Endometrial microvascular endothelial cells (primary cell): ENCODE measurements around the genes GPR84, ITGA5 and PMEL.

DNA sequence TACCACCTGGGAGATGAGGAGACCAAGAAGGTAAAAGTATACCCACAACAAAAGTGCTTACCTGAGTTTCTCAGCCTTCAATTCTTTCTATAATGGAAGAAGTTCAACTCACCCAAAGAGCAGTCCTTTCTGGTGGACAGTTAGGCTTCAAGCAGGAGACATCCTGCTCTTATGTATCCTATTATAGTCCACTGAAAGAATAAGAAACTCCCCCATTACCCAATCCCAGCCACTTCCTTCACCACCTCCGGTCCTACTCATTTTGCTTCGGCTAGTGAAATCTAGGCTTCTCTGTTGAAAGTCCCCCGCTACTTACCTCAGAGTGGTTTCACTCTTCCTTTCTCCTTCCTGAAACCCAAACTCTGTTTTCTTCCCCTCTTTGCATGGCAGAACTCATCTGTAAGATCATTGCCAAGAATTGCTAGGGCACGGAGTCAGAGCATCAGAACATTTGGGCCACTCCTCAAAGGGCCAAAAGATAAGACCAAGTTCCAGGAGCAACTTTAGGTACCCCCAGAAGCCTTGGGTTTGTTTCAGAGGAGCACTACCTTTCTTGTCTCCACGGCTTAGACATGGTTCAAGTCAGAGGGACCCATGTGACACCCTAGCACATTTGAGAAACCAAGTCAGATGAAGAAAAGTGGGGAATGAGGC, at the start of gene GPR84:
GPR84 (minus strand) TSS at position 155 of the 654 bp plus-strand sequence.
- RAMPAGE, long total RNA, result no peak

DNA sequence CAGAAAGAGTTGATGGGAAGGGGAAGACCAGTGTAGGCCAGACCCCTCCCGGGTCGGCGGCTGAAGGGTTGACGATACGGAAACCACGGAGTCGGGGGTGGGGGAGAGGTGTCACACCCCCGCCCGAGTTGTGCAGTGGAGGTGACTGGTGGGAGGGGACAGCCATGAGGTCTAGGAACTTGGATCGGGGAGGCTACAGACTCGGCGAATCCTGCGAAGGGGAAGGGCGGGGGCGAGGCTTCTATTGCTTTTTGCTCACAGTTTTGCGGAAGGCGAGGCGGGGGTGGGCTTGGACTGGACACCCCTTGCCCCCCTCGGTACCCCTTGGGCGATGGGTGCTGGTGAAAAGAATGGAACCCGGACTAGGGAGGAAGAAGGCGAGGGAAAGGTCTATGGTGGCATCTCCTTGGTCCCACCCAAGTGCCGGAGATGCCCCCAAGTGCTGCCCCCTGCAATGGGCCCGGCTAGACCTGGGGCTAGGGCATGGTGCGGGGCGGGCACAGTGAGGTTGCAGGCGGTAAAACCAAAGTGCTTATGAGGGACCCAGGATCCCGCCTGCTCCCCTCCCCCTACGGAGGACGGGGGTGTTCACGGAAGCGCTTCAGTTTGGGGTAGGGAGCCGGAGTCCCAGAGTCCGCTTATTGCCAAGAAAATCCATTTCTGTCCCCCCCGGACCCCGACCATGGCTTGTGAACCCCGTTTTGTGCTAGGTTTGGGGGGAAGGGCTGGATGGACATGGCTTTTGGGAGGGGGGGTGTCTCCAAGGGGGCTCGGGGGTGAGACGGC, 5.1 kb upstream of the GPR84 start:
- RAMPAGE, long total RNA, result no peak

DNA sequence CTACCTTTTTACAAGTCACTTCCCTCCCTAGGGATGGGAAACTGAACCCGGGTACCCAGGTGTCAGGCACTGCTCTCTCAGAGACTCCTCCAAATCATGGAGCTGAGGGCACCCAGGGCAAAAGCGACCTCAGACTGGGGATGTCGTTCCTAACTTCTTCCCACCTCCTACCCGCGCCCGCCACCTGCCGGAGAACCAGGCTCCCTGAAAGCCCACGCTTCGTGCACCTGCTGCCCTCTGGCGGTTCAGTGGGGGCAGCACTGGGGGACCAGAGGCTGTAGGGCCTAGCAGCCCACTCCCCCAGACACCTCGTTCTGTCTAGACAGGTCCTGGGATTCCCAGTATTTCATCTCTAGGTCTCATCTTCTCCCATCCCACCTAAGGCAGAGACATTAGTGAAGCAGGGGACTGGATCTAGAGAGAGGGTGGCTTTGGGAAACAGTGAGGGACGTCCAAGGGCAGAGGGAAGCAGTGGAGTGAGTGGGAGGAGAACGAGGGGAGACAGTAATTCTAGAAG, 4.9 kb downstream of the ZNF385A start:
- RAMPAGE, long total RNA, result no peak

DNA sequence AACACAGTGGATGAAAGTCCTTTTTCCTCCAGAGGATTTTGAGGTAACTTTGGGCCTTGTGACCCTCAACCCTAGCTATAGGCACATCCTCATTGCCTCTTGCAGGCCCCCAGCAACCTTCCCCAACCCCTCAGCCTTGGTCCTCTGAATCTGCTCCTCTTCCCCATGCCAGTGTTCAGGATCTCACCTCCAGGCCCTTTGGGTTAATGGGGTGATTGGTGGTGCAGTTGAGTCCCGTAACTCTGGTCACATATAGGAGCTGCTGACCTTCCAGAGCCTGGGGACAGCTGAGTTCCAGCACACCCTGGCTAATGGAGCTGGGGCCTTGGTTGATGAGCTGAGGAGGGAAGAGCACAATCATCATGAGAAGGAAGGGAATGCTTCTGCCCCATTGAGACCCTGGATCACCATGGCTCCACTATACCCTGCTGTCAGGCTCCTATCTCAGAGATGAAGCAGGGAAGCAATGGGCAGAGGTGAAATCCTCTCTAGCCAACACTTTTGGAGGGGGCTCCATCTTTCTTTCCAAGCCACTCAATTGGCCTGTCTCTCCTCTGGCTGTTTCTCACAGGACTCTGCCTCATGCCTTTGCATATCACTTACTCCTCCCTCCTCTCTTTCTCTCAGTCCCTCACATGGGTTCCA, 16.2 kb upstream of the ZNF385A start:
- RAMPAGE, long total RNA, result no peak

- RAMPAGE, long total RNA, result no peak
Measured at GRCh38 chr12:54402714-54404068, 15.9 kb downstream of the ITGA5 start.

DNA sequence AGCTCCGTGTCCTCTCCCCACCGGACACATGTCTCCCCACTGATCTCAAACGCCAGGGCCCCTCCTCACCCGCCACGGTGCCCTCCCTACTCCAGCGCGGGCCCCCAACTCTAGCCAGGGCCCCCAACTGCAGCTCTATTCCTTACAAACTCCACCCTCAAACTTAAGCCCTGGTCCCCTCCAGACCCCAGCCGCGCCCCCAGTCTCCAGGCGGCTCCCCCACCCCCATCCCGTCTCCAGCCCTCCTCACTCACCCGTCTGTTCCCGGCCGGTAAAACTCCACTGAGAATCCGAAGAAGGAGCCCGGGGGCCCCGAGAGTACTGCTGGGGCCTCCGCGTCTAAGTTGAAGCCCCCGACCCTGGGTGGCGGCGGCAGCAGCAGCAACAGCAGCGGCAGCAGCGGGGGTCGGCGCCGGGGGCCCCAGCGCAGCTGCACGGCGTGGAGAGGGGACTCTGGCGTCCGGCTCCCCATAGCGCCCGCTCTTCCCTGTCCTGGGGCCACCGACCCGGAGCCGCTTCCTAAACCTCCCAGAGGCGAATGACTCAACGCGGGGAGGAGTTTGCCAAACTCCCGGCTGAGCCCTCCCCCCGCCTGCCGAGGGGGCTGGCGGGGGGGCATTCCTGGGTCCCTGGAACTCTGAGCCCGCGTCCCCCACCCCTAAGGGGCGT, at the start of gene ITGA5:
ITGA5 (minus strand) TSS at position 540 of the 669 bp plus-strand sequence.
- RAMPAGE, long total RNA, result start-site peak on the minus strand centred at position 514 of the sequence, 55 bp wide, 2,323 and 1,863 reads in 2 replicates

- RAMPAGE, long total RNA, result no peak
Measured at GRCh38 chr12:54591092-54591512, 2.6 kb upstream of the PPP1R1A start.

DNA sequence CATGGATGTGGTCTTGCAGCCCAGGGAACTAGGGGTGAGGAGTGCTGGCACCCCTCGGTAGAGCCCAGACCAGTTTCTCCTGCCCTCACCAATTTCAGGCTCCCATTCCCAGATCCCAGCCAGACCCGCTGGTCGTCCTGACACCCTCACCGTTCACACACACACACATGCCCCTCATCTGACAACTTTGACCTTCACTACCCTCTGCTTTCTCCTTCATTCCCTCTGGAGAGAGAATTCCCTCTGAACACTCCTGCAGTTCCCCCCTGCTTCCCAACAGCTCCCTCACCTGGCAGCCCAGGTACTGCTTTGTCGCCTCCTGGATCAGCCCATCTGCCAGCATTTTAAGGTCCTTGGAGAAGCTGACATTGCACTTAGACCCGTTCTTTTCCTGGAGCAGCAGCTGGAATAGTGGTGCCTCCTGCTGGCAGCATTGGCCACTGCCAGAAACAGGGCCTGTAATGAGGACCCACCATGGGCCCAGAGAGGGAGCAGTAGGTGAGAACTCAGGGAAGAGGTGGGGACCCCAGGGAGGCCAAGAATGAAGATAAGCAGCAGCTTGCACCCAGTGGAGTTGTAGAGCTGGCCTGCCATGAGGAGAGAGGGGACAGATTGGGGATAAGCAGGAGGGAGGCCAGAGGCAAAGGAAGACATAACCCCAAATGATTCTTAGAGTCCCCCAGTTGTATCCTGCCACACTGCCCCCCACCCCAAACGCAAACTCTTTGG, 5.8 kb upstream of the GDF11 start:
- RAMPAGE, long total RNA, result no peak

GRCh38 chr12:55803412-55804029, 14.0 kb downstream of the SARNP start:
- RAMPAGE, long total RNA, result no peak

DNA sequence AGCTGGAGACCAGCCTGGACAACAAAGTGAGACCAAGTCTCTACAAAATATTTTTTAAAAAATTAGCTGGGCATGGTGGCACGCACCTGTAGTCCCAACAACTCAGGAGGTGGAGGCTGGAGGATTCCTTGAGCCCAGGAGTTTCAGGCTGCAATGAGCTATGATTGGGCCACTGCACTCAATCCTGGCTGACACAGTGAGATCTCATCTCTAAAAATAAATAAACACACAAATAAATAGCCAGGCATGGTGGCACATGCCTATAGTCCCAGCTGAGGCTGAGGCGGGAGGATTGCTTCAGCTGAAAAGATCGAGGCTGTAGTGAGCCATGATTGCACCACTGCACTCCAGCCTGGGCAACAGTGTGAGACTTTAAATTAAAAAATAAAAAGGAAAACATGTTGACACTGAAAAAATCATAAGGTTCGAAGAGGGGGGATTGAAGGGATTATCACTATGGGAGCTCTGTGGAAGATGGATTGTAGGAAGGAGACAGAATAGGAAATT, 13.2 kb downstream of the DGKA start:
- RAMPAGE, long total RNA, result no peak

- RAMPAGE, long total RNA, result no peak
Measured at GRCh38 chr12:55952590-55953400, 13.0 kb downstream of the PMEL start.

- RAMPAGE, long total RNA, result no peak
Measured at GRCh38 chr12:55965837-55966530, at the start of gene PMEL. Gene PMEL, minus strand, starts transcription at chr12:55966042.

GRCh38 chr12:55990457-55991292, 6.4 kb upstream of the SUOX start:
- RAMPAGE, long total RNA, result no peak

DNA sequence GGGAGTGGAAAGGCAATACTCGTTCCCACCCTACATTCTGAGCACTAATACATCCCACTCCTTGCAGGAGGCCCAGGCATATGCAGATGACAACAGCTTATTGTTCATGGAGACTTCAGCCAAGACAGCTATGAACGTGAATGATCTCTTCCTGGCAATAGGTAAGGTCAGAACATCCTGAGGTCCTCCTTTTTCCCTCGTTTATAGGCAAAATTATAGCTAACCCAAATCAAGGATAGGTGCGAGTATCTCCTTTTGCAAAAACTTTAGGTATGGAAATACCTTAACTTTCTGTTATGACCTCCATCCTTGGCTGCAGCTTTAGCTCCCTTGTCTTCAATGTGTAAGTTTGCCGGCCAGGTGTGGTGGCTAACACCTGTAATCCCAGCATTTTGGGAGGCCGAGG, 5.8 kb upstream of the SUOX start:
- RAMPAGE, long total RNA, result no peak

- RAMPAGE, long total RNA, result no peak
Measured at GRCh38 chr12:56042777-56043204, 1.1 kb downstream of the RPS26 start.

DNA sequence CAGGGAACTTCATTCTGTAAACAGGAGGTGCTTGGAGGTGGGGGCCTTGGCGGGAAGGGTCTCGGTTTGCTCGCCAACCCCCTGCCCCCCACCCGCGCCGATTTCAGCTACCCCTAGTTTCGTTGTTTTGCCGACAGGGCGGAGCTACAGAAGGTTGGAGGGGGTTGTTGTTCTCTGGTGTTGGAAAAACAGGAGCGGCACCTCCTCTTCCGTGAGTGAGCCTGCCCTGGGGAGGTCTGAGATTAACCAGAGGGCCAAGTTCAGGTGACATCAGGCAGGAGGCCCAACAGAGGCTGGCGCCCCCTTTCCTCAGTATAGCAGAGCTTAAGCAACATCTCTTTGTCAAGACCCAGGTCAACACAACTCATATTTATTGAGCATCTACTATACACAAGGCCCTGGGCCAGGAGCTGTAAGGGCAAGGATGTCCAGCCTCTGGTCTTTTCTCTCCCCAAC, 753 bp downstream of the ERBB3 start:
- RAMPAGE, long total RNA, result no peak

GRCh38 chr12:56115306-56115777, 1.1 kb upstream of the RPL41 start:
- RAMPAGE, long total RNA, result no peak

DNA sequence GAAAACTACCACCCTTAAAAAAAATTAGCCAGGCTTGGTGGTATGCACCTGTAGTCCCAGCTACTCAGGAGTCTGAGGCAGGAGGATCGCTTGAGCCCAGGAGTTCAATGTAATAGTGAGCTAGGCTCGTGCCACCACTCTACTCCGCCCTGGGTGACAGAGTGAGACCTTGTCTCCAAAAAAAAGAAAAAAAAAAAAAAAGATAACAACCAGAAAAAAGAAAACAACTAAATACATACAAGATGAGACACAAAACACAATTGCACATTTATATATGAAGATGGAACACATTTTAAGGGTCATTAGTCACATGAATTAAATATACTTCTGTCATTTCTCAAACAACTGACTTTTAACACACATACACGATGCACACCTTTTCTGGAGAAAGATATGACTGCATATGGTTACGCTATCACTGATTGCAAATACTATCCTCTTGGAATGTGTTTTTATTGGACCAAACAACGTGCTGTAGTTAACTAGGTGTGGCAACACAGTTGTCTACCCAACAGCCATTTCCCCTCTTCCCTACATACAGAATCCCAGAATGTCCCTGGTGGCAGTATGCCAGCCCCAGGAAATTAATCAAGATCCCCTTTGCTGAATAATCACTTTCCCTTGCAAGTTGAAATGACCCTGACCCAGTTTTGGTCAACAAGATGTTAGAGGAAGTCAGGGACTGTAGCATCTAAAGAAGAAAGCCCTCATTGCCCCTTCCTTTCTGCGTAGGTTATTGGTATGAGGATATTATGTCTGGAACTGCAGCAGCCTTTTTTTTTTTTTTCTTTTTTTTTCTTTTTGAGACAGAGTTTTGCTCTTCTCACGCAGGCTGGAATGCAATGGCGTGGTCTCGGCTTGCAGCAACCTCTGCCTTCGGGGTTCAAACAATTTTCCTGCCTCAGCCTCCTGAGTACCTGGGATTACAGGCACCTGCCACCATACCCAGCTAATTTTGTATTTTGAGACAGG, 5.7 kb upstream of the MYL6B start:
- RAMPAGE, long total RNA, result no peak

DNA sequence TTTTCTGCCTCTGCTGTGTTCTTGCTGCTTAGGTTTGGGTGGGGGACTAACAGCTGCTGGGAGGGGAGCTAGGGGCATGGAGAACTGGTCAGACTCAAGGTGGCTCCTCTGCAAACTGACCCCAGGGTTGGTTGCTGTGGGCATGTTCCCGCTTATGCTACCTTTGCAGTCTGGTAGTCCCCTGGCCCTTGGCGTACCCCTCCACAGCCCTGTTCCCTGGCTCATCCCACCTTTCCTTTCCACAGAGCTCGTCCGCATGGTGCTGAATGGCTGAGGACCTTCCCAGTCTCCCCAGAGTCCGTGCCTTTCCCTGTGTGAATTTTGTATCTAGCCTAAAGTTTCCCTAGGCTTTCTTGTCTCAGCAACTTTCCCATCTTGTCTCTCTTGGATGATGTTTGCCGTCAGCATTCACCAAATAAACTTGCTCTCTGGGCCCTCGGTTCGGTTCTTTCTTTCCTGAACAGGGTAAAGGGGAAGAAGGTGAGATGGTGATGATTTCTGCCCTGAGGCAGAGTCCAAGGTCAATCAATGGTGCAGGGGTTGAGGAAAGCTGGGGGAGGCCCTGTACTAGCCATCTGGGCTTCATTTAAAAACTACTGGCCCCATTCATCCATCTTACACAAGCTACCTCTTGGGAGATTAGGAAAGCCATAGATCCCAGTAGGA, 3.1 kb downstream of the MYL6 start:
- RAMPAGE, long total RNA, result no peak

DNA sequence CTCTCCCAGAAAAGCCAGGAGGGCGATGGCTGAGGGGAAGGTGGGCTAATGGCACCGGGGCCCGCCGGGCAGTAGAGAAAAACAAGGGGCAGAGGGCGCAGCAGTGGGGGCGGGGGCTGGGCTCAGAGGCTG, 383 bp downstream of the SMARCC2 start:
- RAMPAGE, long total RNA, result no peak